A673 (cell line): ENCODE measurements around the genes JMJD8, CCDC78 and BAIAP3.

- PRO-cap = bidirectional peak, plus-strand start at chr16:684473, minus-strand start at chr16:684299
Measured at GRCh38 chr16:684001-684861, at the start of gene JMJD8. JMJD8 (minus strand) TSS chr16:684334.

DNA sequence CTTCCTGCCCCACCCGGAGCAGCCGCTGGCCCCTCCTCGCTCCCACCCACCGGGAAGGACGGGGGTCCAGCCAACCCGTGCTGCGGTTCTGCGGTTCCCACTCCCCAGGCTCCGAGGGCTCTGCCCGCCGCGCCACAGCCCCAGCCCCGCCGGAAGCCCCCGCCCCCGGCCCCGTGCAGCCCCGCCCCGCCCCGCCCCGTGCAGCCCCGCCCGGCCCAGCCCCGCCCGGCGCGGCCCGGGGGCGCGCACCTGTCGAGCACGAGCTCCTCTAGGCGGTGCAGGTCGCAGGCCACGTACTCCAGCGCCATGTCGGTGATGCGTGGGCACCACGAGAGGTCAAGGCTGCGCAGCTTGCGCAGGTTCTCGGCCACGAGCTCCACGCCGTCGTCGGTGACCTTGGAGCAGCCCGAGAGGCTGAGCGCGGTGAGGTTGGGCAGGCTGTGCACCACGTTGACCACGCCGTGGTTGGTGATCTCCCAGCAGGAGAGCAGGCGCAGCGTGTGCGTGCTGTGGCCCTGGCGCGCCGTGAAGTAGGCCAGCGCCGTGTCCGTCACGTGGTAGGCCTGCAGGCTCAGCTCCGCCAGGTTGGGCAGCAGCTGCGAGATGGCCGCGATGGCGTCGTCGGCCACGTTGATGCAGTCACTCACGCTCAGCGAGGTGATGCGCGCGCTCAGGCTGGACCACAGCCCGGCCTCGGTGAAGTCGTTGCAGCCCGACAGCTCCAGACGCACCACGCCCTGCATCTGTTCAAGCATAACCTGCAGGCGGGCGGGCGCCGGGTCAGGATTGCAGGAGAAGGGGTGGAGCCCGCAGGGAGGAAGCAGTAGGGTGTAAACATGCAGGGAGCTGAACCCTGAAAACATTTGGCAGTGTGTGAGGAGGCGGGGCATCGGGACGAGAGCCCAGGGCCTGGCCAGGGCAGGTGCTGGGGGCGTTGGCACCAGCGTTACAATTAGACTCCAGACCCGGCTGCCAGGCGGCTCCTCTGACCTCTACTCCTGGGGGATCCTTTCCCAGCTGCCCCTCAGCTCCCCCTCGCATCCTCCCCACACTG lies 5.3 kb upstream of the WDR24 start:
- PRO-cap = no peak

DNA sequence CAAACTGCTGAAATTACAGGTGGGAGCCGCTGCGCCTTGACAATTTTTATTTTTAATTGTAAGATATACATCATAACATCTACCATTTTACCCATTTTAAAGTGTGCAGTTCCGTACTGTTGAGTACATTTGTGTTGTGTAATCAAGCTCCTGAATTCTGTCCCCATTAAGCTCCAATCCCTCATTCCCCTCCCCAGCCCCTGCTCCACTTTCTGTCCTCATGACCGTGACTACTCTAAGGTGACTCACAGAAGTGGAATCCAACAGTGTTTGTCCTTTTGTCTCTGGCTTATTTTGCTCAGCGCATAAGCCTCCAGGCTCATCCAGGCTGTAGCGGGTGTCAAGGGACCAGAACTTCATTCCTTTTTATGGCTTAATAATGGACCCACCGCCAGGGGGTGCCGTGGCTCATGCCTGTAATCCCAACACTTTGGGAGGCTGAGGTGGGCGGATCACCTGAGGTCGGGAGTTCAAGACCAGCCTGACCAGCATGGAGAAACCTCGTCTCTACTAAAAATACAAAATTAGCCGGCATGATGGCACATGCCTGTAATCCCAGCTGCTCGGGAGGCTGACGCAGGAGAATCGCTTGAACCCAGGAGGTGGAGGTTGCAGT lies 2.2 kb upstream of the METRN start:
- PRO-cap = no peak

DNA sequence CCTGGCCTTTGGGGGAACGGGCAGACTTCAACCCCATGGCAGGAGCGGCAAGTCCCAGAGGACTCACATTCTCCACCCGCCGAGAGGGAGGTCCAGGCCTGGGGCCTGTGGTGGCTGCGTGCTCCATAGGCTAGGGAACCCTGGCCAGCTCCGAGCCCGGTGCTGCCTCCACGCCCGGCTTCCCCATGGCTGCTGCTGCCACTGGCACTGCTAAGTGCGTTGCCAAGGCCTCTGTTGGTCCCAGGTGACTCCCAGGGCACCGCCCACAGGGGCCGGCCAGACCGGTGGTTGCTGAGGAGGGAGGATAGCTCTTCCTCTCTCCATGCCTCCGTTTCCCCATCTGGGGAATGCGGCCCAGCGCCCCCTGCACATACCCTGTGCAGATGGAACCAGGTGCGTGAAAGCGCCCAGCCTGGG lies at the start of gene CCDC78:
Gene CCDC78 (minus strand): TSS at position 203 of the 417 bp plus-strand sequence.
- PRO-cap = no peak

GRCh38 chr16:727448-728110 lies 673 bp downstream of the HAGHL start:
- PRO-cap = no peak

DNA sequence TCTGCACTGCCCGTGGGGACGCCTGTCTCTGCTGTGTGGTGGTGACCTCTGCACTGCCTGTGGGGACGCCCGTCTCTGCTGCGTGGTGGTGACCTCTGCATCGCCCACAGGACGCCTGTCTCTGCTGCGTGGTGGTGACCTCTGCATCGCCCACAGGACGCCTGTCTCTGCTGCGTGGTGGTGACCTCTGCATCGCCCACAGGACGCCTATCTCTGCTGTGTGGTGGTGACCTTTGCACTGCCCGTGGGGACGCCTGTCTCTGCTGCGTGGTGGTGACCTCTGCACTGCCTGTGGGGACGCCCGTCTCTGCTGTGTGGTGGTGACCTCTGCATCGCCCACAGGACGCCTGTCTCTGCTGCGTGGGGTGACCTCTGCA lies 67.3 kb downstream of the LMF1 start:
- PRO-cap = no peak

DNA sequence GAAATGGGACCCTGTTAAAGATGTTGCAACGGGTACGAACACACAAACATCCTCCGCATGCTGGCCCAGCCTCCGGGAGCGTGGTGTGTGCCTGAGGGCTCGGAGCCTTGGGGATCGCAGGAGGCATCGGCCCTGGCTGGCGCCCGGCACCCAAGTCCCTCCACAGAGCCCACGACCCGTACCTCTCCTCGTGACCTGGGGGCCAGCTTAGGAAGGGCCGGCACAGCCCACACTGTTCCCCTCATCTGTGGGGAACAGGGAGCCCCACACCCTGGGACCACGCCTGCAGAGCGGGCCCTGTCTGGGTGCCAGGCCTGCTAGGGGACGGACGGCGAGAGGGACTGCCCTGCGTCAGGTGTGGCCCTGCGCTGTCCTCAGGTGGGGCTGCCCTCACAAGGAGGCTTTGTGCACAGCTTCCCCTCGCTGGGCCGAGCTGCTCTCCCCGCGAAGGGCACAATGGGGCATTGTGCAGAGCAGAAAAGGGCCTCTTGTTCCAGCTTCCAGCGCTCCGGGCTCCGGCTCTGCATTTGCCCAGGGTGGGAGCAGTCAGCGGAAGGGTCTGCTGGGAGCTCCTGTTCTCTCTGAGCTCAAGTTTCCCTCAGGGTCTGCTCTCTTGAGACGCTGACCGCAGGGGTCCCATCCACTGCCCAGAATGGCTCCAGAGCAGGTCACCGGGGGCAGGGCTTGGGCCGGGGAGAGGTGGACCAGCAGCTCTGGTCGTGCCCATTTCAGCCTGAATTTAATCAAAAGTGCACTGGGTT lies 1.7 kb upstream of the LMF1 start:
- PRO-cap = no peak

DNA sequence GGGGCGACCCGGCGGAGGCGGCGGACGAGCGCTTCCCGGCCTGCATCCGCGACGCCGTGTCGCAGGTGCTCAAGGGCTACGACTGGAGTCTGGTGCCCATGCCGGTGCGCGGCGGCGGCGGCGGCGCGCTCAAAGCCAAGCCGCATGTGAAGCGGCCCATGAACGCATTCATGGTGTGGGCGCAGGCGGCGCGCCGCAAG lies 410 bp downstream of the SOX8 start:
- PRO-cap = no peak

DNA sequence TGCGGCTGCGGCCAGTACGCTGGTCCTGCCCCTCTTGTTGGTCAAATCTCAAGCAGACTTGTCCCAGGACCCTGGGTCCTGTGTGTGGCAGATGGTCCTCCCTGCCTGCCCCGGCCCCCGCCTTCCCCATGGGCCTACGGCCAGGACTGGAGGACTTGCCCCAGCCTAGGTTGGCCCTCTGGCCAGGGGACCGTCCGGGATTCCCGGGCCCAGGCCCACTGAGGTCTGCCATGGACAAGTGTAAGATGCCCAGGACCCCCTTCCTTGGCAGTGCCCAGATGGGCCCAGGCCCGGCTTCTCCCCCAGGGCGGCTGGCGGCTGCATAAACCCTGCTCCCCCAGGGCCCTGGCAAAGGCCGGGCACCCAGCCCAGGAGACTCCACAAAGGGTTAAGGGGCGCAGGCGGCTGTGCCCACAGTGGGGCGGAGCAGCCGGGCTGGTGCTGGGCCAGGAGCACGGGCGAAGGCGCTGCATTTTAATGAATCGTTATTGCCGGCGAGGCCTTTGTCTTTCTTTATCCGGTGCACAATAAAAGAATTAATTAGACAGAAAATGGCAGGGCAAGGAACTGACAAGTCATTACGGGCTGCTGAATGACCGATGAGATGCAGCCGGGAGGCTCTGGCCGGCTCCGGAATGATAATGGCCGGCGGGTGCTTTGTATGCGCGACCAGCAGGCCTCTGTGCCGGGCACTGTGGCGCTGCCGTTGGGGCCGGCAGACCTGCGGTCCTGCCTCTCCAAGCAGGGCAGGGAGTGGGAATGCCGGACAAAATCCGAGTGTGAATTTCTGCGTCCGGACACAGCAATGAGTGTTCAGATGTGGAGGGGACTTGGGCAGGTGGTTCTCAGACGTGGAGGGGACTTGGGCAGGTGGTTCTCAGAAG lies 9.2 kb downstream of the SOX8 start:
- PRO-cap = unidirectional peak, plus-strand start at position 578 of the sequence

DNA sequence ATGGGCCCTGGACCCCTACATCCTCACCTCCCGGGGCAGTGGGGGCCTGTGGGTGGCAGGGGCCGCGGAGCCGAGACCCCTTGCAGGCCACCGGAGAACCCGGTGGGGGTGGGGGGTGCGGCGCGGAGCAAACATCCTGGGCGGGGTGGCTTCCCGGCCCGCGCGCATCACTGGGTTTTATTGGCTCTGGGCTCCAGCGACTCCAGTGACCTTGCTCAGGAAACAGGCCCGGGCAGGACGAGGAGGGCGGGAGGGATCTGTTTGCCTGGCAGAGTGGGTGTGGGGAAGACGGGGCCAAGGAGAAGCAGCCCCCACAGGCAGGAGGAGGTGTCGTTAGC lies 10.4 kb downstream of the SSTR5 start:
- PRO-cap = no peak

DNA sequence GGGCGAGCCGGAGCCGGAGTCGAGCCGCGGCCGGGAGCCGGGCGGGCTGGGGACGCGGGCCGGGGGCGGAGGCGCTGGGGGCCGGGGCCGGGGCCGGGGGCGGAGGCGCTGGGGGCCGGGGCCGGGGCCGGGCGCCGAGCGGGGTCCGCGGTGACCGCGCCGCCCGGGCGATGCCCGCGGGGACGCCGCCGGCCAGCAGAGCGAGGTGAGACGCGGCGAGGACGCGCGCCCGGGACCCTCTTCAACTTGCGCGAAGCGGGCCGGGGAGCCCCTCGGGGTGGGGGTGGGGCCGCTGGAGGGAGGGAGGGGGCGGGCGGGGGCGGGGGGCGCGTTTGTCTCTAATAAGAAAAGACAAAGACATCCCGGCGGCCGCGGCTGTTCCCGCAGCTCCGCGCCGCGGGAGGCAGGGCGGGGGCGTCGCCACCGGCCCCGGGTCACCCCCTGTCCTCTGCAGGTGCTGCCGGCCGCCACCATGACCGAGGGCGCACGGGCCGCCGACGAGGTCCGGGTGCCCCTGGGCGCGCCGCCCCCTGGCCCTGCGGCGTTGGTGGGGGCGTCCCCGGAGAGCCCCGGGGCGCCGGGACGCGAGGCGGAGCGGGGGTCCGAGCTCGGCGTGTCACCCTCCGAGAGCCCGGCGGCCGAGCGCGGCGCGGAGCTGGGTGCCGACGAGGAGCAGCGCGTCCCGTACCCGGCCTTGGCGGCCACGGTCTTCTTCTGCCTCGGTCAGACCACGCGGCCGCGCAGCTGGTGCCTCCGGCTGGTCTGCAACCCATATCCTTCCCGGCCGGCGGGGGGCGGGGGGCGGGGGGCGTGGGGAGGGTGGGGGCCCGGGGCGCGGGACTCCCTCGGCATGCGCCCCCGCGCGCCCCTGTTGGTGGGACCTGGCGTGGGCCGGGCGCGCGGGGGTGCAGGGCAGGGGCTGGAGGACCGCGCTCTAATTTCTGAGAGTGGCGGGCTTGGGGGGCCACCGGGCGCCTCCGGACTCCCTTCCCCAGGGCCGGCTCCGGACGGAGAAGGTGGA lies 670 bp downstream of the CACNA1H start:
- PRO-cap = unidirectional peak, minus-strand start at position 749 of the sequence

GRCh38 chr16:1223282-1223948 lies 1.7 kb downstream of the TPSG1 start:
- PRO-cap = no peak

DNA sequence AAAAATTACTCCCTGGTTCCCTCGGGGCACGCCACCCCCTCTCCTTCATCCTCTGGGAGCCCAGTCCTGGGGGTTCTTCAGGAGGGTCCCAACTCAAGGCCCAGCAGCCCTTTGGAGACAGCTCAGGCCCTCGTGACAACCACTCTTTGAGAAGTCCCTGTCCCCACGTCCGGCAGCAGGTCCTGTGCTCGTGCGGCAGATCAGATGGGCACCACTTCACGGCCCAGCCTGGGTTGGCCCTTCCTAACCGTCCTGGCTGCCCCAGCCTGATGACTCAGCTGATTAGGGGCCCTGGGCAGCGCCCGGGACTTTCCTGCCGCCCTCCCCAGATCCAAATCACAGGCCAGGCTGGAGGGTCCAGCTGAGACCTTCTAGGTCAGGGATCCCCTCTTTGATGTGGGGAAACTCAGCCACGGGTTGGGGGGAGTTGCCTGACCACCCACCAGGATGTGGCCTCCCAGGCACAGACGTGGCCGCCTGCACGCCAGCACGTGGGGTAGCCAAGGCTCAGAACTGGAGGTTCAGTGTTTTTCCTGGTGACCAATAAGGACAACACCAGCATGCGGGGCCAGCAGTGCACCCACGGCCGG lies 619 bp upstream of the TPSG1 start:
- PRO-cap = no peak

GRCh38 chr16:1290997-1291231 lies 18.5 kb upstream of the UBE2I start:
- PRO-cap = no peak

GRCh38 chr16:1308615-1309288 lies 684 bp upstream of the UBE2I start:
- PRO-cap = bidirectional peak, plus-strand start at chr16:1309152, minus-strand start at chr16:1308868

- PRO-cap = bidirectional peak, plus-strand start at chr16:1310591, minus-strand start at chr16:1310342
Measured at GRCh38 chr16:1309809-1310814, 676 bp downstream of the UBE2I start.

GRCh38 chr16:1310815-1311382 lies 1.5 kb downstream of the UBE2I start:
- PRO-cap = no peak

DNA sequence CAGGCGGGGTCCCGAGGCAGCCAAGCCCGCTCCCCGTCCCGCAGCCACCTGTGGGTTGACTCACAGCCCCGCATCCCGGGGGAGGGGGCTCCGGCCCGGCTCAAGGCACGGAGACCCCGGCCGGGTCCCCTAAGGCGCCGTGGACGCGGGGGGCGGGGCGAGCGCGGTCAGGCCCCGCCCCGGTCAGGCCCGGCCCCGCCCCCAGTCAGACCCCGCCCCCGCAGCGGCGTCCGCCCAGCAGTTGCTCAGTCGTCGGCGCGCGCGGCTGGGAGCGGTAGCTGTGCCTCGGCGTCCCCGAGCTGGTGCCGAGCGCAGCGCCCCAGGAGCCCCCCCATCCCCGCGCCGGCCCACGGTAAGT lies at the start of gene BAIAP3:
Gene BAIAP3 (plus strand): TSS at position 248 of the 358 bp plus-strand sequence.
- PRO-cap = unidirectional peak, plus-strand start at position 248 of the sequence

DNA sequence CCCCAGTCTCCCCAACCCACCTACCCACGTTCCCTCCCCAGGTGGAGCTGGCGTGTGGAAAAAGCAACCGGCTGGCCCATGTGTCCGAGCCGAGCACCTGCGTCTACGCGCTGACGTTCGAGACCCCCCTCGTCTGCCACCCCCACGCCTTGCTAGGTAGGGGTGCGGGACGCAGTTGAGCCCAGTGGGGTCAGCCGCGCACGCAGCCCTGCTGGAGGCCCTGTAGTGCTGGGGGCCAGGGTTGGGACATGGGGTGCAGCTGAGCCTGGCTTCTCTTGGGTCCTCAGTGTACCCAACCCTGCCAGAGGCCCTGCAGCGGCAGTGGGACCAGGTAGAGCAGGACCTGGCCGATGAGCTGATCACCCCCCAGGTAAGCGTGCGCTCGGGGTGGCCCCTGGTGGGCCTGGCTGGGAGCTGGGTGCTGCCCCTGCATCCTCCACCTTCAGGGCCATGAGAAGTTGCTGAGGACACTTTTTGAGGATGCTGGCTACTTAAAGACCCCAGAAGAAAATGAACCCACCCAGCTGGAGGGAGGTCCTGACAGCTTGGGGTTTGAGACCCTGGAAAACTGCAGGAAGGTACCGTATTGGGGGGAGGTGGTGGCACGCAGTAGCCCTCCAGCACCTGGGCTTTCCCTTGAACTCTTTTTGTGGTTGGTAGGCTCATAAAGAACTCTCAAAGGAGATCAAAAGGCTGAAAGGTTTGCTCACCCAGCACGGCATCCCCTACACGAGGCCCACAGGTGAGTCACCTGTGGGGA lies 10.6 kb downstream of the GNPTG start:
- PRO-cap = no peak

GRCh38 chr16:1376079-1376709 lies 24.5 kb downstream of the GNPTG start:
- PRO-cap = no peak